Osteocyte (in vitro differentiated cells): ENCODE data around the gene TUBB6.

GRCh38 chr18:8701580-8702091 is 3.7 kb upstream of the MTCL1 start:
- PRO-cap = no peak

GRCh38 chr18:8706774-8707755 is 1.7 kb downstream of the MTCL1 start:
- PRO-cap = no peak

GRCh38 chr18:8911732-8912172 is 190.7 kb upstream of the NDUFV2 start:
- PRO-cap = no peak

DNA sequence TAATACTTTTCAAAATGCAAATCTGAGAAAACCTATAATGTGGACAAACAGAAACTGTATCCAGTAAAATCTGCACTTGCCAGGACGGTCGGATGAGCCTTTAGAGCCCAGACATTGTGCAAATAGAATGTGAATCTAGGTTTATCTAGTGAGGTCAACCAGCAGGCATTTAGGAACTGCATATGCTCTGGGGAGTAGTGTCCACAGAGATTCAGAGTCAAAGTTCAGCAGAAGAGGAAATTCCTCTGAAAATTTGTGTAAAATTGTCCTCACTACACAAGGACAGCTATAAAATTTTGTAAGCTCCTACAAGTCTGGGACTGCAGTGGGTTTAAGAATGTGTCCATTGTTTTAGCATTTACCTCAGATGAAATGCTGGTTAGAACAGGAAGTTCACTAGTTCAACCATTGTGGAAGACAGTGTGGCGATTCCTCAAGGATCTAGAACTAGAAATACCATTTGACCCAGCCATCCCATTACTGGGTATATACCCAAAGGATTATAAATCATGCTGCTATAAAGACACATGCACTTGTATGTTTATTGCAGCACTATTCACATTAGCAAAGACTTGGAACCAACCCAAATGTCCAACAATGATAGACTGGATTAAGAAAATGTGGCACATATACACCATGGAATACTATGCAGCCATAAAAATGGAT is 9.7 kb upstream of the NDUFV2 start:
- PRO-cap = no peak

DNA sequence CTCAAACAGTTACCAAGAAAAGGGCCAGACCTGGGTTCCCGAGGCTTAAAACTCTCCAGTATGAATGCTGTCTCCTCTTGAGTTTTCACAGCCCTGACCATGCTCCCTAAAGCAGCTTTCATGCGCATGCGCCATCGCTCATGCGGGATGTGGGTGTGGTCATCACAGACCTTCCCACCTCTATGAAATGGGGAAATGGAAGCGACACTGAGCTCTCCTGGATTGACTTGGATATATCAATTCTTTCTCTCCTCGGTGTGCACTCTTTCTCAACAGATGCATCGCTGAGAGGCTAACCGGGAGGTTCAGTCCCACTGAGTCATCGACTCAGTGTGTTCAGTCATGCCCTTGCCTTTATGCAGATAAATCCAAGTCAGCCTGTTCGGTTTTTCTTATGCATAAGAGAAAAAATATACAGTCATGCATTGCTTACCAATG is 19.8 kb upstream of the RAB31 start:
- PRO-cap = no peak

- PRO-cap = no peak
These were observed 47.5 kb downstream of the RAB31 start for GRCh38 chr18:9755503-9756075.

DNA sequence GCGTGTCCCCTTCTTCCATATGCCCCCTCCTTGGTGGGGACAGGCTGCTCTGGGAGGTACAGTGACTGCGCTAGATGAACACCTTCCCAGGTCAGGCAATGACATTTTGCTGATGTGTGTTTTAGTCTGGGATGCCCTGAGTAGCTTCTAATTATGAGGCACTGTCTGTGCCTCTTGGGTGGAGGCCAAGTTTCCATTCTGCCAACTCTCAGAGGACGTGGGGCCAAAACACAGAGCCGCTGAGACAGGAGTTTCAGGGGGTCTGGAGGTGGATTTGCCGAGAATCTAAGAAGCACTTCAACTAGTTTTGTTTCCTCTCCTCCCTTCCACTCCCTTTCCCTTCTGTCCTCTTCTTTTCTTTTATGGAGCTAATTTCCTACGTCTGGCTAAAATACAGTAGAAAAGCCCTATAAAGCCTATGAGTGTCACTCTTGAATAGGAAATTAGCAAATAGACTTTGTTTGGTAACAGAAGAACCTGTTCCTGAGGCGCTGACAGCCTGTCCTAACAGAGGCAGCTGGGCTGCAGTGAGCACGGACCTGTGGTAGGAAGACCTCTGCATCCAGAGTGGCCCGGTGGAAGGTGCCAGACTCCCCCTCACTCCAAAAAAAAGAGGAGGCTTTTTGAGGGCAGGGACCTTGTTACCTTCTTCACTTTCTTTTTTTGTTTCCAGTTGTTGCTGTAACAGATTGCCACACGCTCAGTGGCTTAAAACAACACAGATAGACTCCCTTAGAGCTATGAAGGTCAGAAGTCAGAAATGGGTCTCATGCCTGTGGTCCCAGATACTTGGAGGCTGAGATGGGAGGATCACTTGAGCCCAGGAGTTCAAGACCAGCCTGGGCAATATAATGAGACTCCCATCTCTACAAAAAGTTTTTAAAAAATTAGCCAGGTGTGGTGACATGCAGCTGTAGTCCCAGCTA is 81.3 kb upstream of the TXNDC2 start:
- PRO-cap = no peak

DNA sequence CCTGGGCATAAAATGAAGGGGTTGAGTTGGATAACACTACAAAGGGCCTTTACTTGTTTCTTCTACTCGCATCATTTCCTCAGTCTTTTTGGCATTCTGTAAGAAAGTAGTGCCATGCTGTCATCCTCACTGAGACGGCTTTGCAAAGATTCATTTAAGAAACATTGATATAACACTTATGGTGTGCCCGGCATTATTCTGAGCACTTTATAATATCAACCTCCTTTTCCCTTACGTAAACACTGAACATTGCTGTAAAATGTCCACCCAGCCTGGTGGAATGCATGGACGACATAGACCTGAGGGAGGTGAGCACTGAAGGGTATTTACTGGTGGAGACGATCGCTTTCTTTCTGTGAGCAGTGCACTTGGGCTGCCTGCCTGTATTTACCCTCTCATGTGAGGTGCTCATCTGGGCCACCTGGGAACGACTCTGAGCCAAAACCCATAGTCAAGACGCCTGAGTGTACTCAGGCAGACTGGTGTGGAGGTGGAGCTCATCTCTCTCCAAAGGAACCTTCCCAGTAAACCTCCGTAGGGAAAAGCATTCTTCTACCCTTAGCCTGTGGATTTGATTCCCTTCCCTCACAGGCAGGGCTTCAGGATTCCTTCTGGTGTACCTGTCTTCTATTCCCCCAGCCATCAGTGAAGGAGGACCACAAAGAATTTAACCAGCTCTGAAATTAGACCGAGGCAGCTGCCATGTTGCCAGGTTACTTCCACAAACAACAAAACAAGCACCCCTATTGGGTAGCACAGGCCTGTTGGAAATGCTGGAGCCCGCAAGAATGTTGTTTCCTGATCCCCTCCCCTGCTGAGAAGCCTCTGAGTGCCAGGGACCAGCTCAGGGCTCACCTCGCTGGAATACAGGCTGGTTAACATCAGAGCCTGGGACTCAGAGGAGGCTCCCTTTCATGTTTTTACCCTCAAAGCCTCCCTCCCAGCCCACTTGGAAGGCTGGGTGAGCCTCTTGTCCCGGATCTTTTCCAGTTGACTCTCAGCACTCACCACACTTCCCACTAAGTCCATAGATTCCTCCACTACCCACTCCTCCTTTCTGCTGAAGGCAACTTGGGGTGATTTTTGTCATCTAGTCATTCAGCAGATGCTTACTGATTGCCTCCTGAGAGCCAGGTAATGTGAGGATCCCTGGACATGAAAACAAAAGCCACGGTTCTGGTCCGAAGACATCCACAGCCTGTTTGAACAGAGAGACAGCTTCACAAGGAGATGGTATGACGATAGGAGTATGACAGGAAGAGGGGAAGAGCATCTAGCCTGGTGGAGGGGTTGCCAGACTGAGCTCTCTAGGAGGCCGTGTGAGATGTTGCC is 47.4 kb upstream of the TXNDC2 start:
- PRO-cap = bidirectional peak, plus-strand start at position 828 of the sequence, minus-strand start at position 647 of the sequence

GRCh38 chr18:9846636-9846895 is 39.2 kb upstream of the TXNDC2 start:
- PRO-cap = no peak

DNA sequence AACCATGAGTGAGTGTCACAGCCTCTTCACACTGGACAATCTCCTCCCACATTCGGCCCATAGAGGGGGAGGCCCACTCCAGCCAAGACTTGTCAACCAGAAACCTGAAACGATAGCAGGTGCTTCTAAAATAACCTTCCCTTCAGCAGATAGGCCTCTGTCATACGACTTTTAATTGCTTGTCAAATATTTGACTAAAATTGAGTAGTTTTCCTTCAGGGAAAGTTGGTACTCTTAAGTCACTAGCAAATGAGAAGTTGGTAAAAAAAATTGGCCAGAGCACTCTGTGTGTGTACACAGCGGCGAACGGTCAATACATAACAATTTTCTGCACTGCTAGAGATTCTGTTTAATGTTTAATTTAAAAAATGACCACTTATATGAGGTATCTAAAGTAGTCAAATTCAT is 110.2 kb downstream of the VAPA start:
- PRO-cap = no peak

GRCh38 chr18:10520027-10520361 is 5.8 kb upstream of the NAPG start:
- PRO-cap = no peak

- PRO-cap = no peak
These were observed 107.2 kb downstream of the PIEZO2 start for GRCh38 chr18:11042144-11042516.

- PRO-cap = no peak
These were observed 2.9 kb downstream of the PIEZO2 start for GRCh38 chr18:11146541-11146888.

- PRO-cap = no peak
These were observed 32.7 kb upstream of the CHMP1B start for GRCh38 chr18:11818583-11818913.

DNA sequence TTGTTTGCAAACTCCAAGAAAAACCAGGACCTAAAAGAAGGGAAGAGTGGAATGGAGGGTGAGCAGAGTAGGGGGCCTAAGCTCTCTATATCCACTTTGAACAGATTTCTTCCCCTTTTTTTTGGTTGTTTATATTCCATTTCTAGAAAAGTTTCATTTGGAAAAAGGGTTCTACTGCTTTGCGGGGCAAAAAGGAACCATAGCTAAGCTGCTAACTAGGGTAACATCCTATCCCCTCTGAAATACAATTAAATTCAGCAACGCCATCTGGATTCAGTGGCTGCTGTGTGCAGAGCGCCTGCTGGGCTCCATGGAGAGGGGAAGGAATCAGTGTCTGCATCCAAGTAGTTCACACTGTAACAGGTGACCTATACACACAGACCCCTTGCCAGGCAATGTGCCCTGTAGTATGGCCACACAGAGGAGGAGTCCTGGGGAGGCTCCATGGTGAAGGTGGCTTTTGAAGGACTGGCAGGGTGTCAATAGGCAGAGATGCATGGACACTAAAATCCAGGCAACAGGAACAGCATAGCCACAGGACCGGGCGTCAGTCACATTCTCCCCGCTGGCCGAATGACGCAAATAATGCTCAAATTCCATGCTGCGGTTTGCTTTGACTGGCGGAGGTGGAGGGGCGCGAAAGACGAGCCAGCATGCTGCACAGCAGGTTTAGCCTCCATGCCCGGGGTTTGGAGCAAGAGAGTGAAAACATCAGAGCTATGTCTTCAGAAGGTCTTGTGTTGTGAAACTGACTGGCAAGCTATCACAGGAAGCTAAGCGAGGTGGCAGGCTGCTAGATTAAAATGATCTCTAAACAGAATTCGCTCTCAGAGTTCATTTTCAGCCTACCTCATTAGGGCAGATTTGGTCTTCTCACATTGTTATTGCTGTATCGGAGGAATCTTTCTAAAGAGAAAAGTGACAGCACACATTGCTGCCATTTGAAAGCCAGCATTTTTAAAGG is 1.4 kb upstream of the CHMP1B start:
- PRO-cap = bidirectional peak, plus-strand start at position 640 of the sequence, minus-strand start at position 484 of the sequence

DNA sequence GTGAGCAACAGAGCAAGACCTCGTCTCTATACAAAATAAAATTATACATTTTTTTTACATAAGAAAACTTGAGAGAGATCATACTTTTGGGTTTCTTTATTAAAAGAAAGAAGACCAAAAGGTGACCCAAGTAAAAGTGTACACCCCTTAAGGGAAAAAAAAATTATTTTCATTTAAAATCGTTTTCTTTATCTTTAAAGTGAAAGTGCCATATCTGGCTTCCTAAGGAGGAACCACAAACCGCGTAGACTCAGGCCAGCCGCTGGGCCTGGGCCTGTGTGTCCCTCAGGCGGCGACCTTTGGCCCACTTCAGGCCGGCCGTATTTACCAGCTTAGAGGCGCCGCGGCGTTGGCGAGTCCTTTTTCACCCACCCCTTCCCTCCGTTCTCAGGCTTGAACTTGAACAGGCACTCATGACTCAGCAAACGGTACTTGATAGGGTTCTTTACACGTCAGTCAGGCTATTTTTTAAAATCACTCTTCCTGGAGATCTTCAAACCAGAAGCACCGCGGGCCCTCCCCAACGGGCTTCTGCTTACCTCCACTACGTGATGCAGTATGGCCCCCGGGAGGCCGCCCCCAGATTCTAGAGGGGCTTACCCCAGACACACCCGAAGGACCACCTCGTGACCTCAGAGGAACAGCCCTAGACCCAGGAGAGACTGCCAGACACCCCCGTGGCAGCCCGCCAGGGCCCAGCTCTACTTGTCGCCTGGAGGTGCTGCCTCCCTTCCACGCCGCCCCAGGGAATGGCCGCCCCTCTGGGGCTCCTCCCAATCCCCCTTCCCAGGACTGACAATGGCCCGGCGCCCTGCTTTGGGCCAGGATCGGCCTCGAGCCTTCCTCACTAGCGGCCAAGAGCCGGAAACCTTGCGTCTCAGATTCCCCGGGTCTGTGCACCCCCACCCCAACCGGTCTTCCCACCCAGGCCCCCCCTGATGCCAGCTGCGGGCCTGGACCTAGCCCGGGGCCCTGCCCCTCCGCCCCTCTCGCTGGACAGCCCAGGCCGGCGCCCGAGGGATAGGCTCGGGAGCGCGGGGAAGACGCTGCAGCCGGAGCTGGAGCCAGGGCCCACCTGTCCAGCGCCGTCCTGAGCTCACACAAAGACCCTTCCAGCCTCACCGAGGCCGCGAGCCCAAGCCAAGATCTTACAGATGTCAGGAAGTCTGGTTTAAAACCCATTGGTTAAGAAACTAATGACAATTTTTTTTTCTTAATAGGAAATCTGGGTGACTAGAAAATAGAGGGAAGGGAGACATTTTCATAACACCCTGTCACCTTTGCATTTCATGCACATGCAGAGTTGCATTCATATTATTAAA is 33.8 kb upstream of the IMPA2 start:
- PRO-cap = bidirectional peak, plus-strand start at position 477 of the sequence, minus-strand start at position 280 of the sequence; unidirectional peak, minus-strand start at position 751 of the sequence

DNA sequence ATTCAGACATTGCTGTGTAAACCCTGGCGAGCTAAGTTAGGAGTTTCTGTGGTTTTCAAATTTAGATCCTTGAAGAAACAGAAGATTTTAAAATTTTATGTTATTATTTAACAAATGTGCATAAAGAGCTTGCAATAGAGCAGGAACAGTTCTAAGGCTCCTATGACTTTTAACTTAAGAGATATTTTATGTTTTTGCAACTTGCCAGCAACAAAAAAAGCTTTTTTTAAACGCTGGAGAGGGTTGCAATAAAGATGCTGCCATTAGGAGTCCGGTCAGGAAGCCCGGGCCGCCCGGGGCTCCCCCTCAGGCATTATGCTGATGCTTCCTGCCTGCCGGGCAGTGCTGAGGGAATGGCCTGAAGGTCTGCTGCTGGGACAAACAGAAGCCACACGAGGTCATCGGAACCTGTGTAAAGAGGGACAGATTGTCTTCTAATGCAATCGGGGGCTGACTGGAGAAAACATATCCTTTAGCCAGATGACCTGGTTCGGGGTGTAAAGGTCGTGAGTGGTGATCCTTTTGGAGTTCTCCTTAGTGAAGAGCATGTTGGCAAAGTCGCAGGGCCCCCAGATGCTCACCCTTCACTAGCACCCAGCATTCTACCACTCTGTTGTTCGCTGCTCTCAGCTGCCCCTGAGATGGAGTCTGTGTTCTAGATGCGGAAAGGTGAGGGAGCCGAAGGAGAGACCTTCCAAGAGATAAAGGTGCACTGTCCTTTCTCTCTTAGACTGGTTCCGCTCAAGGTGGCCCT is 2.3 kb downstream of the IMPA2 start:
- PRO-cap = no peak

- PRO-cap = no peak
These were observed 50.4 kb downstream of the IMPA2 start for GRCh38 chr18:12031628-12032282.

- PRO-cap = no peak
These were observed 25.4 kb upstream of the TUBB6 start for GRCh38 chr18:12282527-12283146.

DNA sequence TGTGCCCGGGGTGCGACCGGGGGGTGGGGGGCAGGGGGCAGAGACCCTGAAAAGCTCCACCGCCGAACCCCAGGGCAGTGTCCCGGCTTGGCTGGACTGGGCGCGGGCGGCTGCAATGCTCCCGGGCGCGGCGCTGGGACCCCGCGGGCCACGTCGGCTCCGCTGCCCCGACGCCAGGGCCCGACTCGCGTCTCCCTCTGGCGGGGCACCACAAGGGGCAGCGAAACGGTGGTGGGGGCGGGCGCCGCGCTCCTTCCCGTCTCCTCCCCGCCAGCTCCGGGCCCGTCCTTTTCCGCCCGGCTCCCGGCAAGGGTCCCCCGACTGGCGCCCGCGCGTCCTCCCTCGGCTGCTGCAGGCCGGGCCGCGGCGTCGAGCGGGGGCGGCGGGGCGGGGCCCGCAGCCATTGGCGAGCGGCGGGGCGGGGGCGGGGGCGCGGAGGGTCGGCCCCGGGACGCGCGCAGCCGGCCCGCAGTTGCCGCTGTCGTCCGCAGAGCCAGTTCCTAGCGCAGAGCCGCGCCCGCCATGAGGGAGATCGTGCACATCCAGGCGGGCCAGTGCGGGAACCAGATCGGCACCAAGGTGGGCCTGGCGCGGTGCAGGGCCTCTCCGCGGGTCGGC is at the start of gene TUBB6:
Gene TUBB6, plus strand, starts transcription at position 471 of the 618 bp plus-strand sequence.
- PRO-cap = bidirectional peak, plus-strand start at position 471 of the sequence, minus-strand start at position 323 of the sequence